Left common carotid artery plus branches (tissue), 1 donor: ENCODE measurements around a stretch of chr2.

- PRO-cap = no peak
Measured at GRCh38 chr2:30168027-30168589, 21.3 kb downstream of the YPEL5 start.

DNA sequence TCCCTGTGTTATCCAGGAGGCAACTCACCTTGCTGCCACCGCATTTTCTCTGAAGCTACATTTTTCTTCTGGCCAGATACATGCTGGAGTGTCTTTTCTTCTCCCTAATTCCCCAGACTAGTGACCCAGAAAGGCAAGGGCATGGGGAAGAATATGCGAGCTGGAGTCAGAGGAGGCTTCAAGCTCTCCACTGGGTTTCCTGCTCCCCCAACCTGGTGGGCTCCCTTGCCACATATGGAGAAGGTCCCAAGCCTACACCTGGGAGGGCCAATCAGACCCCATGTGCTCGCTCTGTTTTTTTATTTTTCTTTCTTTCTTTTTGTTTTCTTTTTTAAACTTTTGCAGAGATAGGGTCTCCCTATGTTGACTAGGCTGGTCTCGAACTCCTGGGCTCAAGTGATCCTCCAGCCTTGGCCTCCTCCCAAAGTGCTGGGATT, 22.7 kb downstream of the YPEL5 start:
- PRO-cap = no peak

DNA sequence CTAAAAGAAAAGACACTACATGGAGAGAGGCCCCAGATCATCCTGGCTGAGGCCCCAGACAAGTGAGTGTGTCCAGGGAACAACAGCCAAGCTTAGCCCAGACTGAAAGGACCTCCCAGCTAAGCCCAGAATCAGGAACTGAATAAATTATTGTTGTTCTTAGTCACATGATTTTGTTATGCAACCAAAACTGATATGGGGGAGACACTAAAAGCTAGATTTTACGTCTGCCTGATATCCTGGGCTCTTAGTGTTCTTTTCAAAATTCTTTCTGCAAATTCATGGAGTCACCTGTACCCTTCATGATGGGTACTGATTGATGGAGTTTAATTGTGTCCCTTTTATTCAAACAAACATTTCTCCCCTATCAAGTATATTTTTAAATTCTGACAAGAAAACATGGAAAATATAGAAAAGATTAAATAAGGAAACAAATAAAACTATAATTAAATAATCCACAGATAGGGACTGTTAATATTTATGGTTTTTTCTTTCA, 29.2 kb upstream of the LBH start:
- PRO-cap = no peak

DNA sequence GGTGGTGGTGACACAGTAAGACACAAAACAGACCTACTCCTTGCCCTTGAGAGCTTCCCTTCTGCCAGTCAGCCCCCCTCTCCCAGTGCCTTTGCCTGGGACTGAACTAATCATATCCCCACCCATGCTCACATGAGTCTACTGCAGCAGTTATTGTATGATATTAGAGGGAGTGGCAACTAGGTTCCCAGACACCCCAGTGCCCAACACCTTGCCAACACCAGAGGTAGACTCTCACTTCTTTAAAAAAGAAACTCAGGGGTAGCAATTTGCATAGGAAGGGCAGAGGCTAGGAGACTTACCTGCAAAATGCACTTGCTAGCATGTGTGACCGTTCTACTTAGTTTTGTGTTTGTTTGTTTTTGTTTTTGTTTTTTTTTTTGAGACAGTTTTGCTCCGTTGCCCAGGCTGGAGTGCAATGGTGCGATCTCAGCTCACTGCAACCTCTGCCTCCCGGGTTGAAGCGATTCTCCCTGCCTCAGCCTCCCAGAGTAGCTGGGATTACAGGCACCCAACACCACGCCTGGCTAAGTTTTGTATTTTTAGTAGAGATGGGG, 7.0 kb upstream of the LBH start:
- PRO-cap = no peak

DNA sequence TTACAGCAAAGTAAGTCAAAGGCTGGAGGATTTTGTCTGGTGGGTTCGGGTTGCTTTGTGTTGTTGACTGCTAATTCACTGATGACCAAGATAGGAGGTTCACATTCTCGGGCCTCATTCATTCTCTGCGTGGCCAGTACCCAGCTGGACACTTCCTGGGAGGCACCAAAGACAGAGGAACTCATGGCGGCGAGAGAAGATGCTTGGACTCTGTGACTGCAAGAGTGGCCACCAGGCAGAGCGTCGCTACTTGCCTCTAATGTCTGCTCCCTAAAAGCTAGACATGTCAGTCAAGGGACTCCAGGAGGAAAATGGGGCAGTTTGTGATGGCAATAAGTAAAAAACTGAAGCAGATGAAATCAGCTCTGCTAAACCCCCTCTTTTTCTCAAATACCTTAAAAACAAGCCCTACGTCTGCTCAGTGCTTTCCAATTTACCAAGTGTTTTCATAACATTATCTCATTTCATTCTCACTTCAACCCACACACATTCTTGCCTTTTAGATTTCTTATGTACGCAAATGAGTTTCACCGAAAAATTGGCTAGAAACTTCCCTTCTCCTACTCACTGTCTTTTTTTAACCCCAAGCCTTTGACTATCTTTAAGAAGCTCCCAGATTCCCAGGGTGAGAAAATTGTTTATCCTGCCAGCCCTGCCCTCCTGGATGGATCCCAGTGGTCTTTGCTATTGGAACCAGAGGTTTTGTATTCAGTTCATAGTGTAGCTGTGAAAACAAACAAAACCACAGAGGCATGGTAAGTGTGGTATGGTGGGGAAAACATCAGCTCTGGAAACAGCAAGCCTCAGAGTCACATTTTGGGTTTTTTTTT, 4.9 kb upstream of the LBH start:
- PRO-cap = no peak

DNA sequence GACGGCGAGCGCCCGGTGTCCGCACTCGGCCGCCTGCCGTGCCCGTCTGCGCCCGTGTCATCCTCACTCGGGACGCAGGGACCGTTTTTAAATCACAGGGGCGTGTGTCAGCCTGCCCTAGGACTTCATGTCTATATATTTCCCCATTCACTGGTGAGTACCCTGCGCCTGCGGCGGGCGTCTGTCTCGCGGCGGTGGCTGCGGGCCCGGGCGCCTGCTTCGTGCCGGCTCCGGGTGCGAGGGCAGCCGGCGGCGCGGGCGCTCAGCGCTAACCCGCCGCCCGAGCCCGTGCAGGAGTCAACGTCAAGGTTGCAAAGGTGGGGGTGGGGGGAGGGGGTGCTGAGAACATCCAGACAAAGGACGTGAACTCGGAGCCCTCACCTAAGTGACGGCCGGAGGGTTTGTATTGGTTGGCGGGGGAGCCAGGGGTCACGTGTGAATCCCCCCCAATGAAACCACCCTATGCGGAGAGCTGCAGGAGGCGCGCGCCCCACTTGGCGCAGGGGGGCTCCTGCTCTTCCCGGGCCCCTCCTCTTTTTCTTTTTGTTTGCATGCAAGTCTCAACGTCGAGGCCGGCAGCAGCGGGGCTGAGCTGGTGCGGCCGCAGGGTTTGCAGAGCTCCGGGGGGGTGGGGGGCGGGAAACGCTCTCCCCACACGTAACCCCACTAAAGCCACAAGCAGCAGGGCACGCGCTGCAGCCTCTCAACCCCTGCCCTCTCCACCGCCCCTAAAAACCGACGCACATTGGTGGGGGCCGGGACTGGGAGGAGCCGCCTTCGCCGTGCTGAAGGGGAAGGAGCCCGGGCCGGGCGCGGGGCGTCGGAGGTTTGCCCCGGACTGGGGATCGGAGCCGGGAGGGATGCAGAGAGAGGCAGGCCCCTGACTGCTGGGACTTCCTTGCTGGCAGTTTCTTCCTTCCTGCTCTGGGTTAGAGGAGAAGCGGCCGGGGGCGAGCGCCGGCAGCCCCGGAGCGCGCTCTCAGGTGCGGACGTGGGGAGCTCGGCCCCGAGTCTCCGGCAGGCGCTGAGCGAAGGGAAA, 597 bp downstream of the LBH start:
- PRO-cap = unidirectional peak, plus-strand start at position 578 of the sequence; unidirectional peak, plus-strand start at position 788 of the sequence; unidirectional peak, plus-strand start at position 932 of the sequence

DNA sequence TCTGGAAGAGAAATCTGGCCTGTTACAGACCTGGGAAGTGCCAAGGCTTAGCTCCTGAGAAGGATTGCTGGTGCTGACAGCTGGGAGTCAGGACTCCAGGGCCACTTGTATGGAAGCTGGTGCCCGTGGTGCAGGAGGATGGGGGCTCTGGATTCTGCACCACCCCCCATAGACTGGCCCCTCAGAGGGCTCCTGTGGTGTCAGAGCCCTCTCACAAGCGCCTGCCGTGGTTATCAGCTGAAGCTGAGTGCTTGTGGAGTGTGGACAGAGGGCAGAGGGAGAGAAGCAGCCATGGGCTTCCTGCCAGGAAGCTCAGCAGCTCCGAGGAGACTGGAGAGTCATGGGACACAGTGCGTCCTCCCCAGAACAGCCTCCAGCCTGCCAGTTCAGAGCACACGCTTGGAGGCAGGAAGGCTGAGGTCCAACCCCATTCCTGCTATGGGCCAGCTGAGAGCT, 87.2 kb upstream of the LCLAT1 start:
- PRO-cap = no peak

GRCh38 chr2:30408925-30409599, 38.0 kb upstream of the LCLAT1 start:
- PRO-cap = no peak

GRCh38 chr2:30417157-30417855, 29.7 kb upstream of the LCLAT1 start:
- PRO-cap = no peak

- PRO-cap = no peak
Measured at GRCh38 chr2:30436947-30437364, 10.1 kb upstream of the LCLAT1 start.

DNA sequence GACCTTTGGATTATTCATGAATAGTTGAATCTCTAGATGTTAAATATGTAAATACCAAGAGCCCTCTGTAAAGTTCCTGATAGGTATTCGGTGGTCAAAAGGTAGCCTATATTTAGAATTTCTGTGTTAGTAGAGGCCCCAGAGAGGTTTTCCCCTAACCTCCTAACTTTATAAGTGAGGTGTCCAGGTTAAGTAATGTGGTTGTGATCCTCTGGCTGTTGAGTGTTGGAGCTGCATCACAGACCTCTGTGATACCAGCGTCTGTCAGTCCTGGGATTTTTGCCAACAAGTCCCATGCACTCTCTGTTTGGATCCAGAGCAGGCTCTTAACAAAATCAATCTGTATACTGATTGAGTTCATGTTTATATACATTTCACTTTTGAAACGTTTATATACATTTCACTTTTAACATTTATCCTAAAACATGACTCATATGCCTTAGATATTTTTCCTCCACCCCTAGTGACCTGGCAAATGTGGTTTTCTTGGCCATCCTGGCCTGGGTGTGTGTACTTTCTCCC, 67.5 kb downstream of the LCLAT1 start:
- PRO-cap = no peak

- PRO-cap = no peak
Measured at GRCh38 chr2:30622249-30622854, 175.3 kb downstream of the LCLAT1 start.

GRCh38 chr2:30808793-30809454, 1.7 kb upstream of the CAPN13 start:
- PRO-cap = no peak

GRCh38 chr2:30979859-30980425, 158.3 kb downstream of the GALNT14 start:
- PRO-cap = no peak

- PRO-cap = no peak
Measured at GRCh38 chr2:31218824-31219552, 1.7 kb upstream of the CAPN14 start.

- PRO-cap = no peak
Measured at GRCh38 chr2:31227645-31227953, 6.4 kb upstream of the EHD3 start.

DNA sequence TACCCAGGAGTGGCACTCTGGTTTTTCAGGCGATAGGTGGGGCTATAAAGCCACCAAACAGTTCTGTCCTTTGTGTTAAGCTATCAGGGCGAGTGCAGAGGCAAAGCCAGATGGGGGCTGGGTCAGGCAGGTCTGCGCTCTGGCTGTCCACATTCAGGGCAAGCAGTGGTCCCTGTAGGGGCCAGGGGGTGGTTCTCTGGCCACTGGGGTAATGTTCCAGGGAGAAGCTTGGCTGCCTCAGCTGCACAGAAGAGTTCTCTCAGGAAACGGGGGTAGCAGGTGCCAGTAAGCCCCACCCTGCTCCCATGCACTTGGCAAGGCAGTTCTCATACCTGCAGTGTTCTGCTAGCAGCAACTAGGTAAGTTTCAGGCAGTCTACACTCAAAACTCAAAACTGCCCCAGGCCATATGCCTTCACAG, 95.0 kb upstream of the SRD5A2 start:
- PRO-cap = no peak

GRCh38 chr2:31707984-31708212, 127.2 kb upstream of the SRD5A2 start:
- PRO-cap = no peak

- PRO-cap = no peak
Measured at GRCh38 chr2:31728824-31729506, 148.2 kb upstream of the SRD5A2 start.

- PRO-cap = no peak
Measured at GRCh38 chr2:31907176-31907630, 103.6 kb downstream of the MEMO1 start.